Breast epithelium (tissue), 2 donors: ENCODE measurements around a stretch of chr6.

- PRO-cap = no peak
- RAMPAGE, long total RNA, 2 experiments = no peak in any of the 2 experiments
These were observed 10.4 kb downstream of the ZC3H12D start for GRCh38 chr6:149474237-149475074.

DNA sequence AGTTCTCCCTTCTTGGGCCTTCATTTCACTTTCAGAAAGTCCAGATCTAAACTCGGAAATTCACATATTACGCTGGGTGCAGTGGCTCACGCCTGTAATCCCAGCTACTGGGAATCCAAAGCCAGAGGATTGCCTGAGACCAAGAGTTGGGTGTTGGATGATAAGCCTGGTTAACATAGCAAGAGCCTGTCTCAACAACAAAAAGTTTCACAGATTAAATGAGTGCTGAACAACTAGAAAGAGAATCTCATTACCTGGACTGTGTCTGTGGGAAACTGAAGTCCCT lies 1.8 kb downstream of the GINM1 start:
- PRO-cap = no peak
- RAMPAGE, long total RNA, 2 experiments = no peak in any of the 2 experiments

GRCh38 chr6:149717094-149717951 lies 578 bp downstream of the LATS1 start:
- PRO-cap = no peak
- RAMPAGE, long total RNA, 2 experiments = no peak in any of the 2 experiments

DNA sequence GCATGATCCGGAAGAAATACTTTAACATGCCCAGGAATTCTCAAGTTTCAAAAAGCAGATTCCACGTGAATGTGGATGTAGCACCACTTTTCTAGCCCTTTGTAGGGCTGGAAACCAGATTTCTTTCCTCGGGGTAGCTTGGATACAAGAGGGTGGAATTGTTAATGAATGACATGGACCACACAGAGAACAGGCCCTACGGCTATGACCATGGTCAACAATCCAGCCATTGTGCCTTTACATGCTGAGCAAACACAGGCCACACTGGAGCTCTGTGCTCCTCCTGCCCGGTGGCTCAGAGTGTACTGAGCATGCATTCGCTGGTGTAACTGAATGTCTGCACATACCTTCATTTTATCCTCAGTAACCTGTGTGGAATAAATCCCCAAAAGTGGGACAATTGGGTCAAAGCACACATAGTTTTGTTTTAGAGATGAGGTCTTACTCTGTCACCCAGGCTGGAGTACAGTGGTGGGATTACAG lies 32.9 kb downstream of the LRP11 start:
- PRO-cap = no peak
- RAMPAGE, long total RNA, 2 experiments = no peak in any of the 2 experiments

- PRO-cap = no peak
- RAMPAGE, long total RNA, 2 experiments = no peak in any of the 2 experiments
These were observed 640 bp downstream of the ULBP1 start for GRCh38 chr6:149964329-149964836.

DNA sequence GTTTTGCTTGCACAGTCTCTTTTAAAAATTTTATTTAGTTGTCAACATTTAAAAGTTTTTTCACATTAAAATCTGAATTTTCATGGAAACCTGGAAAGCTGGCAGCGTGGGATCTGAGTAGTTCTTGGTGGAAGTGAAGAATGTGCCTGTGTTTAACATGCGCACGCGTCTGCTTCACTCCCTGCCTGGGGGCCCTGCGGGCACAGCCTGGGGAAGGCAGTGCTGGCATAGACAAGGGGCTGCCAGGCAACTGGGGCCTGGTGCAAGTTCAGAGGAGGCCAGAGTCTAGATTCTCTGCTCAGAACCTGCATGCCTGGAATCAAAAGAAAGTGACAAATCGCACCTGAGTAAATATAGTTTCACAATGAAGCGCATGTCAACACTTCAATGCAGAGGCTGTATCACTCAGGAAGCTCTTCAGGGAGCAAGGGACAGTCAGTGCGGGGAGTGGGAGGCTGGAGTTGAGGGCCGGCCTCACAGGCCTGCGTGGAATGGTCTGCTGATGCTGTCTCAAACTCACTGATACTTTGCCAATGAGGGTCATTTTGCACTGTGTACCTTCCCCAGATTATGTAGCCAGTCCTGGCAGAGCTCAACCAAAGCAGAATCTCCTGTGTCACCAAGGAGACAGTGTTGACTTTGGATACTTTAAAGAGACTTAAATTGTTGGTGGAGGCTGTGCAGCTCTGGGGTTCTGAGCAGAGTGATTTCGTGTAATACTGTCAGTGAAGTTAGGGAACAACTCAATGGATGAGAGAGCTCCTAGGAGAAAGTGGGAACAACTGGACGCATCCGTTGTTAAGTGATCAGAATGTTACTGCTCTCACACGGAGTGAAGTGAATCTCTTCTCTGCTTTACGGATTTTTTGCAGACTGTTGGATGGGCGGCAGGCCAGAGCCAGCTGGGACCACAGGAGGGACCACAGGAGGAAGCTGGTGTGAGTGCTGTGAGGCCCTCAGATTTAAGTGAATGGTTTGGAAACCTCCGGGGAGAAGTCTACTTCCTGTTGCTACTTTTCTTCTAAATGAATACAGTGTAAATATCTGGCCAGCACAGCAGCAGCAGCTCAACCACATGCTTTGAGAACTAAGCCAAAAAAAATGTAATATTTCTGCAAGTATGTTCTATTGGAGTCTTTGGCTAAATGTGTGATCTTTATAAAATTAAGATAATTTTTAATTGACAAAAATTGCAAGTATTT lies 23.9 kb upstream of the PPP1R14C start:
- PRO-cap = no peak
- RAMPAGE, long total RNA, 2 experiments = no peak in any of the 2 experiments

- PRO-cap = no peak
- RAMPAGE, long total RNA, 2 experiments = no peak in any of the 2 experiments
These were observed 8.3 kb downstream of the PPP1R14C start for GRCh38 chr6:150151117-150151520.

- PRO-cap = no peak
- RAMPAGE, long total RNA, 2 experiments = no peak in any of the 2 experiments
These were observed 65.7 kb downstream of the PPP1R14C start for GRCh38 chr6:150208528-150209029.

- PRO-cap = no peak
- RAMPAGE, long total RNA, 2 experiments = no peak in any of the 2 experiments
These were observed 110.0 kb downstream of the PPP1R14C start for GRCh38 chr6:150252801-150253307.

DNA sequence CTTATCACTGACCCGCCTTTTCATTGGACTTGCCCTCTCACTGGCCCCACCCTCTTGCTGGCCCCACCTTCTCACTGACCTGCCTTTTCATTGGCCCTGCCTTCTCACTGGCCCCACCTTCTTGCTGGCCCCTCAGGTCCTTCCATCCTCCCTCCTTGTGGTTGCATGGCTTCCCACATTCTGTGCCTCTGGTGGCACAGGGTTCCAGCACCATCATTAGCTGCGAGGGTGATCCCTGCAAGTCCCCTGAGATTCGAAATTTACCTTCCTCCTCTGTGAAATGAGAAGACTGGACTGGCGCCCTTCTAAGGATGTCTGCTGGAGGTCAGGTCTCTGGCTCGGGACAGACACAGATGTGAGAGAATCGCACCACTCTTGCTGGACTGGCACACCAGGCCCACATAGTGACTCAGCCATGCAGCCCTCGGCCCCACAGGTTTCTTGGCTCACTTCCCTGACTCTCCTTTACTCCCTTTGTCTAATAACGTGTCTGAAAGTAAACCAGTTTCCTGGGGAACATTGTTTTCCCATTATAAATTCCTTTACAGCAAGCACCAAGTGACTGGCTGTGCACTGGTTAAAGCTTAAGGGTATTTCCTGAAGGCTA lies 106.9 kb upstream of the PLEKHG1 start:
- PRO-cap = no peak
- RAMPAGE, long total RNA, 2 experiments = no peak in any of the 2 experiments

GRCh38 chr6:150632725-150633165 lies 33.1 kb downstream of the PLEKHG1 start:
- PRO-cap = no peak
- RAMPAGE, long total RNA, 2 experiments = no peak in any of the 2 experiments

DNA sequence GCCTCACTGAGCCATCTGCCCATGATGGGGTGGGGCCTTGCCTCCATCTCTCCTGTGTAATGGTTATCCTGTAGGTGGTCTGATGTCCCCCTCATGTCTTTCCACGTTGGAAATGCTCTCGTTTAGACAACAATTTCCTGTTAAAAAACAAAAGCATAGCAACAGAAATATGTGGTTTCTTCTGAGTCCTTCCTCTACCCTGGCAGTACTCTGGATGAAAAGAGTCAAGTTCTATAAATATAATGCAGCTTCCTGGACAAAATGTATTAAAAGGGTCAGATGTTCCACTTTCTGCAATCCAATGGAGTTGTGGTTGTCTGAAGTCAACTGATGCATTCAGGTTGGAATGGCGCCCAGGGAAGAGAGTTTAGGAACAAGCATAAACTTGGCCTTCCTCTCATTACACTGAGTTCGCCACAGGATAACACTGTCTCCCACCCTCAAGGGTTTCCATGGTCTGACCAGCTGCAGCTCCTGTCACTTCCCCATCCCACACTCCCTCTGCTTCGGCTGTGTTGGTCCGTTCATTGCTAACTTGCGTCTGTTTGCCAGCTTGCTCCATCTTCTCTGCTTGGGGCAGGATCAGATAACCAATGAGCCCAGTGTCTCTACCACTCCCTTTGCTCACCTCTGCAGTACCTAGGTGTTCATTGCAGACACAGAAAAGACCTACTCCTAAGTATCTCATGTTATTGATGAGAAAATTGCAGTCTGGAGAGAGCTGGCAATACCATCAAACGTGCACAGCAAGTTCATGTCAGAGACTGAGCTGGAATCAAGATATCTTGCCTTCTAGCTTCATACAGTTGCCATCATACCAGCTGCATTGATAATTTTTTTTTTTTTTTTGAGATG lies 66.5 kb downstream of the PLEKHG1 start:
- PRO-cap = no peak
- RAMPAGE, long total RNA, 2 experiments = no peak in any of the 2 experiments

GRCh38 chr6:150856665-150857548 lies 8.6 kb upstream of the MTHFD1L start:
- PRO-cap = no peak
- RAMPAGE, long total RNA, 2 experiments = no peak in any of the 2 experiments

GRCh38 chr6:150866138-150866895 lies 815 bp downstream of the MTHFD1L start:
- PRO-cap = bidirectional peak, plus-strand start at chr6:150866489, minus-strand start at chr6:150866357
- RAMPAGE, long total RNA, 2 experiments = no peak in any of the 2 experiments

DNA sequence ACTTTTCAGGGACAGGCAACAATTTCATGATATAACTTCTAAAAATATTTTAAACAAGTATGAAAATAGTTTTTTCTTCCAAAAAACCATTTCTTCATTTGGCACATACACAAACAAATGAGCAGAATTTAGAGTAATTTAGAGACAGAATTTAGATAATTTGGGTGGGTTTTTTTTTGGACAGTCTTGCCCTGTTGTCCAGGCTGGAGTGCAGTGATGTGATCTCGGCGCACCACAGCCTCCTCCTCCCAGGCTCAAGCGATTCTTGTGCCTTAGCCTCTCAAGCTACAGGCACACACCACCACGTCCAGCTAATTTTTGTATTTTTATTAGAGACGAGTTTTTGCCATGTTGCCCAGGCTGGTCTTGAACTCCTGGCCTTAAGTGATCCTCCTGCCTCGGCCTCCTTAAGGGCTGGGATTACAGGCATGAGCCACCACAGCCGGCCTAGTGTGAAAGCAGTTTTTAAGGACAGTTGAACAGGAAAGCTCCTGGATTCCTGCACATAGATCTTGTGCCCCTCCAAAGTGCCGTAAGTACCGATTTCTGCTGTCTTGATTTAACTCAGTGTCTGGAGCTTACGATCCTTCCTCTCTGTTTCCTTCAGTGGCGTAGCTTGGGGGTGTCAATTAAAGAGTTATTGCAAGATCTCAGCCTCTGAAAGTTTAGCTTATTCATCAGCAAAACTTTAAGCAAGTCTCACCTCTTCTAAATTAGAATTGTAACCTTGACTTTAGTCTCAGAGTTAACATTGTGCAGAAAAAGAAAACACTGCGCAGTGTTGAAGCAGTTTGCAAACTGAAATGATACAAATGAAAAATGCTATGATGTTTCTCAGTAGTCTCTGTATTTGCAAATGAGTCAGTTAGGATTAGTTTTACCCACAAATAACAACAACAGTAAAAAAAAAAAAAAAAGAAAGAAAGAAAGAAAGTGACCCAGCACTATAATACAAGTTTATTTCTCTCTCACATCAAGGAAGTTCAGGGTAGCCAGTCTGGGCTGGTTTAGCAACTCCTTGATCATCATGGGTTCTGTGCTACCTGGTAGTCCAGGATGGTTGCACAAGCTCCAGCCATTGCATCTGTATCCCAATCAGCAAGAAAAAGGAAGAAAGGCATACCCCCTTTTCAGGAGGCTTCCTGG lies 128.0 kb downstream of the MTHFD1L start:
- PRO-cap = no peak
- RAMPAGE, long total RNA, 2 experiments = no peak in any of the 2 experiments

DNA sequence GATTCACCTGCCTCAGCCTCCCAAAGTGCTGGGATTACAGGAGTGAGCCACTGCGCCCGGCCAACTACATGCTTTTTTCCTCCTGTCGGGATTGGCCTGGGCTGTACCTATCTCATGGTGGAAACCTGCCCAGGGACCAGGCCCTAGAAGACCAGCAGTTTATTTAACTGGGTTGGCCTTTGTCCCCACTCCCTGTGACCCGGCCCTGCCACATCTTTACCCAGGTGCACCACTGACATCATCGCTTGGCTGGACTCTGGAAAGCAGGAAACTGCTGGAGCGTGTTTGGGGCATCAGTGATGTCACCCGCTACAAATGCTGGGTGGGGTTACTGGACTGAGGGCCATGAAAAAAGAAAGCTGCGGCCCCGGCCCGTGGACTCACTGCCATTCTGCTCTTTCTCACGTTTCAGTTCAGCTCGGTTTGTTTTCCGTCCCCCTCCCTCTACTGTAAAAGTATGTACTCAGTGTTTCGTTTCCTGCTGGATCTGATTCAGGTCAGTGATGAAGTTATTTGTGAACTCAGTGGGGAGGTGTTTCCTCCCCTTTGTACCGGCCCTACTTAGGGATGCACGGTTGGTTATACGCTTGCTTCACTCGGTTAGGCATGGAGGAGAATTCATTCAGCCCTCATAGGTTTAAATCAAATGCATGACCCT lies 179.2 kb downstream of the MTHFD1L start:
- PRO-cap = no peak
- RAMPAGE, long total RNA, 2 experiments = no peak in any of the 2 experiments

DNA sequence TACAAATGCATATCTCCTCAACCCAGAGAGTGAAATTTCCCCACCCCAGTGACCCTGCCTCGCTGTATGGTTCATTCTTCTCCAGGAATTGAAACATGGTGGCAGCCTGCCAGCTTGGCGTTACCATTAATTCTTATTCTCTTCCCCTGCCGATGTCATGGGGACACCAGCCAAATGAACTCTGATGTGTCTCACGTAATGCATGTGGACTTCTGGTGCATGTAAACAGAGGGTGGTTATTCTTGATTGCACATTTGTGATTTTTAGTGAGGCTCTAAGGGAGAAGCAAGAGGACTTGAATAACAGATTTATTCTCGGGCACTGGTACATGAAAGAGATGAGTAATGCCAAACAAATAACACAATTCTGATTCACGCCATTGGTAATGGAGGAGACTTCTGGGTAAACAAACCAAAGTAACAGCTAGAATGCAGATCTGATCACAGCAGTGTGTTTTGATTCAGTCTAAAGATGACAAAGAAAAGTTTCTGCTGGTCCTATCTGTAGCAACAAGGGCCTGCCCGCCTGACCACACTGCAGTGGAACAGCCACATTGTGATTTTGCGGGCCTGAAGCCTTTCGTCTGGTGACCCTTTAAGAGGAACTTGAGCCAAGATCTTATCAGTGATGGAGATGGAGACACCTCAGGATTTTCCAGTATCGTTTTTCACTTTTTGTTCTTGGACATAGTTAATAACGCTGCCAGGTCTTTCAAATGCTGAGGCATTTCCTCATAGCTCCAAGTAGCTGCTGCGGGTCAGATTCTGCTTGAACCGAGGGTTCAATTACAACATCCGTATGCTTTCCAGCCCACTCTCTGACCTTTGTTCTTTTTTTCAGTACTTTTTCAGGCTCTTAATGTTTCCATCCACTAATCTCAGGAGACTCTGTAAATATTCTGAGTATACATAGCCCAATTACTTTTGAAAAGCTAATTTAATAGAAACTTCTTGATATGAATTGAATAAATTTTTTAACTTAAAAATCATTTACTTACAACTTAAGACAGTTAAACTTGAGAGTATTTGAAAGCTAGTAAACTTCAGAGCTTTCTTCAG lies 171.7 kb upstream of the AKAP12 start:
- PRO-cap = no peak
- RAMPAGE, long total RNA, 2 experiments = no peak in any of the 2 experiments

GRCh38 chr6:151141559-151142077 lies 98.1 kb upstream of the AKAP12 start:
- PRO-cap = no peak
- RAMPAGE, long total RNA, 2 experiments = no peak in any of the 2 experiments

DNA sequence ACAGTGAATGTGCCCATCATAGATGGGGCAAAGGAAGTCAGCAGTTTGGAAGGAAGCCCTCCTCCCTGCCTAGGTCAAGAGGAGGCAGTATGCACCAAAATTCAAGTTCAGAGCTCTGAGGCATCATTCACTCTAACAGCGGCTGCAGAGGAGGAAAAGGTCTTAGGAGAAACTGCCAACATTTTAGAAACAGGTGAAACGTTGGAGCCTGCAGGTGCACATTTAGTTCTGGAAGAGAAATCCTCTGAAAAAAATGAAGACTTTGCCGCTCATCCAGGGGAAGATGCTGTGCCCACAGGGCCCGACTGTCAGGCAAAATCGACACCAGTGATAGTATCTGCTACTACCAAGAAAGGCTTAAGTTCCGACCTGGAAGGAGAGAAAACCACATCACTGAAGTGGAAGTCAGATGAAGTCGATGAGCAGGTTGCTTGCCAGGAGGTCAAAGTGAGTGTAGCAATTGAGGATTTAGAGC lies 38.8 kb downstream of the ZBTB2 start:
- PRO-cap = no peak
- RAMPAGE, long total RNA, 2 experiments = no peak in any of the 2 experiments

GRCh38 chr6:151390903-151391178 lies 518 bp downstream of the ZBTB2 start:
- PRO-cap = bidirectional peak, plus-strand start at chr6:151390944, minus-strand start at chr6:151390943; bidirectional peak, plus-strand start at chr6:151391080, minus-strand start at chr6:151391017
- RAMPAGE, long total RNA, 2 experiments = no peak in any of the 2 experiments